Bronchus (tissue), 1 donor: Measurements from ENCODE around the gene CBX4.

DNA sequence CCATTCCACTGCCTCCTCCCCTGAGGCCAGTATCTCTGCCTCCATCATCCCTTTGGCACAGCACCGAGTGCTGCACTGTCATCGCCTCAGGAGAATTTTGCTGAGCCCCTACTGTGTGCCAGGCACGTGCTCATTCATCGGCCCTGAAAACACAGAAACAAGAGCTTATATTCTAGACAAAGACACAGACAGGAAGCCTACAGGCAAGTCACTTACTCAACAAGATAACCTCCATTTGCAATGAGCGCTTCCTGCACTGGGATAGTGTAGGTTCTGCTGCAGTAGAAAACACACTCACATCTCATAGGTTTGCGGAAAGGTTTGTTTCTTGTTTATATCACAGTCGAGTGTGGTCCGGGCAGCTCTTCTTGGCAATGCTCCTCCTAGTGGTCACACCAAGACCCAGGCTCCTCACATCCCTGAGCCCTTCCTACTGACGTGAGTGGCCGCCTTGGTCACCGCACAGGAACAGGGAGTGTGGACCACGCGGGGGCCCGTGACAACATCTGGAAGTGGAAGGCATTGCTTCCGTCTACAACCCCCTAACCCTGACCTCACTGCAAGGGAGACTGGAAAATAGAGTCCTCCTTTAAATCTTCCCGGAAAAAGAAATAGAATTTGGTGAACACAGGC, 47.9 kb upstream of the RBFOX3 start:
- PRO-cap = no peak

DNA sequence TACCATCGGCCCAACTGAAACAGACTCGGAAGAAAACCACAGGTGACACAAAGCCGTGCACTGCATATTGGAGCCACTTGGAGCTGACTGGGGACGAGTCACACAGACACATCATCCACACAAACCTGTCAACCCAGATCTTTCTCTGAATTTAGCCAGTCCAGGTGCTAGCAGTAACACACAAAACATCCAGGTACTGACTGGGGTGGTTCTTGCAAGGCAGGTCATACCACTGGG, 14.8 kb downstream of the ENPP7 start:
- PRO-cap = no peak

DNA sequence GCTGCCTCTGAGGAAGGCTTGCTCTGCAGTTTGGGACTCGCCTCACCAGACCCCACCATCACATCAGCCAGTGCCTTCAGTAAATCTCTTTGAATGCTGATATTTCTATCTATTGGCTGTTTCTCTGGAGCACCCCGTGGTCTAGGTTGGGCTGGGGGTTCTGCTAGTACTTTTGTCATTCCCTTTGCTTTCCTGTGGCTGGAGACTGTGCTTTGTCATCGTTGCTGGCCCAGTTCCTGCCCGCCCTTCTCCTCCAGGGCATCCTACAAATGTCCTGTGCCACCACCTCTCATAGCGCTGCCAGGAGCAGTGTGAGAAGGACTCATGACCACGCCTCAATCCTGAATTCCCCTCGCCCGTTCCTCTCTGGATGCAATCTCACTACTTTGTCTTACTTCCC, 8.0 kb upstream of the CBX2 start:
- PRO-cap = bidirectional peak, plus-strand start at position 292 of the sequence, minus-strand start at position 265 of the sequence

GRCh38 chr17:79776246-79776946, 1.6 kb upstream of the CBX2 start:
- PRO-cap = no peak

DNA sequence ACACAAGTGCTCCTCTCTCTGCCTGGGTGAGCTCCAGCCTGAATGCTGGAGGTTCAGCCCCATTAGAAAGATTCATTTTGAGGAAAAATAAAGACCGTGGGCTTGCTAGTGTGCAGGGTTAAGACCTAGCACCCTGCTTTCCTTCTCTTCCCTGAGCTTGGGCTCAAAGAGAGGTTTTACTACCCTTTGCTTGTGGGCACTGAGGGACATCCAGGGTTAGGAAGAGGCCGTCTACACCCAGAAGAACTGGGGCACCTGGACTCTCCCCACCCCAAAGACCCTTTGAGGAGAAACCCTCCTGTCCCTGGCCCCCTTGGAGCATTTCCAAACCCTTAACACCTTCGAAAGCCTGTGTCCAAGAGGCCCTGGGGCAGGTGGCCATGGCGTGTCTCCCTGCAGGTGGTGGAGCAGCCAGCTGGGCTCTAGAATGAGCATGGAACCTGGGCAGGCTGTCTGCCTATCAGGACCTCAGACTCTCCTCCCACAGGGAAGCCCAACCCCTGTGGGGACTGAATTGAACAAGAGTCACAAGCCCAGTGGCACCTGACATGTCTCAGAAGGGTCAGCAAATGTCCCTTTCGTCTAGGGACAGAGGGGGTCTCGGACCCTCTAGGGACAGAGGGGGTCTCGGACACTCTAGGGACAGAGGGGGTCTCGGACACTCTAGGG, 8.6 kb downstream of the CBX4 start:
- PRO-cap = no peak

GRCh38 chr17:79832427-79833203, 6.6 kb downstream of the CBX4 start:
- PRO-cap = bidirectional peak, plus-strand start at chr17:79832632, minus-strand start at chr17:79832634; unidirectional peak, minus-strand start at chr17:79832943

GRCh38 chr17:79833703-79833829, 5.7 kb downstream of the CBX4 start:
- PRO-cap = no peak

- PRO-cap = bidirectional peak, plus-strand start at chr17:79839684, minus-strand start at chr17:79839440
Observed at GRCh38 chr17:79839366-79839514, at the start of gene CBX4. CBX4 (minus strand) TSS chr17:79839440.

- PRO-cap = bidirectional peak, plus-strand start at chr17:79844275, minus-strand start at chr17:79844203
Observed at GRCh38 chr17:79843925-79844760, 4.9 kb upstream of the CBX4 start.

- PRO-cap = no peak
Observed at GRCh38 chr17:79949658-79949882, 86.1 kb downstream of the TBC1D16 start.

DNA sequence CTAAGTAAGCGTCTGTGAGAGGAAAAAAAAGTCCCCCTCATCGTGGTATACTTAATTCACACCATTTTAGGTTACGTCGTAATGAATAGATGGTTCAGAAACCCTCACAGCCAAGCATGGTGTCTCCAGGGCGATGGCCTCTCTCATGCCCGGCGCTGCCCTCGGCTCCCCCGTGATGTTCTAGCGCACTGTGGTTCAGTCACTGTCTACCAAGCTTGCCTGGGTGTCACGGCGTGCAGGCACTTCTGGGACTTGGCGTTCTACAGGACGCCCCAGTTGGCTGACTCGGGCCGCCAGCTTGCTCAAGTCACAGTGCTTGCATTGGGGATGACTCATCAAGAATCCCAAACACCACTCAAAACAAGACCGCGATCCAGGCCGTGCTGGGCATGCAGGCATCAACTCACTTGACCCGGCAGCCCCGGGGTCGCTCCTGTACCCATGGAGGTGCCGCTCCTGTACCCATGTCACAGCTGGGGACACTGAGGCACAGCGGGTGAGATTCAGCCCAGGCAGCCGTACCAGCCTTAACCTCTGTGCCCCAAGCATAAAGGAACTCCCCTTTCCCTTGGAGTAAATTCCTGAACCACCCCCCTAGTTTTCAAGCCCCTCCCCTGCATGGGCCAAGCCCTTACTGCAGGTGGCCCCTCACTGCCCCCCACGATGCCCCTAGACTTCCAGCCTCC, 27.8 kb downstream of the CCDC40 start:
- PRO-cap = bidirectional peak, plus-strand start at position 251 of the sequence, minus-strand start at position 182 of the sequence

GRCh38 chr17:80186907-80187473, 17.2 kb downstream of the CARD14 start:
- PRO-cap = no peak

- PRO-cap = no peak
Observed at GRCh38 chr17:80220592-80221240, 489 bp downstream of the SLC26A11 start.

DNA sequence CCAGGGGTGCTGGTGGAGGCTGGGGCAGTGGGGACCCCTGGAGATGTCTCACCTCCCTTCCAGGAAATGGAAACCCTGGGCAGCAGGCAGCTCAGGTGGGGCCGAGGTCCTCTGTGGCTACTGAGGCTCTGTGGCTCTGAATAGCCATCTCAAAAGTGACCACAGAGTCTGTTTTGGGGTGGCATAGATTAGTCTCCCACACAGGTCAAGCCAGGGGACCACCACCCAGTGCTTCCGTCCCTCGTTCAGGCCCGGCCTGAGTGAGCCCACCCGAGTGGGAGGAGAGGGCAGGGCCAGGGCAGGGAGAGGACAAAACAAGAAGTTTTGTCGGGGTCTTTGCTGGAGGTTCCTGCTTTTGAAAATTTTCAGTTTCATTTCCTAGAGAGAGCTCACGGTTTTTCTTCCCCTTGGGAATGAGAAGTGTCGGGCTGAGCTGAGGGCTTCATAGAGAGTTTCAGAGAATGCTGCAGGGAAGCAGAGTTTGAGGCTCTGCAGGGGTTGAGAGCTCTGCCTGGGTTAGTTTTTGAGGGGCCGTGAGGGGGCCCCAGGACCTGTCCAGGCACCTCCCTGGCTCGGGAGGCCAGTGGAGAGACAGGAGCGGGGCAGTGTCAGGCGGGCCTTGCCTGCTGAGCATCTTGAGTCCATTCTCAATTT, 3.3 kb downstream of the RNF213 start:
- PRO-cap = bidirectional peak, plus-strand start at position 445 of the sequence, minus-strand start at position 258 of the sequence

DNA sequence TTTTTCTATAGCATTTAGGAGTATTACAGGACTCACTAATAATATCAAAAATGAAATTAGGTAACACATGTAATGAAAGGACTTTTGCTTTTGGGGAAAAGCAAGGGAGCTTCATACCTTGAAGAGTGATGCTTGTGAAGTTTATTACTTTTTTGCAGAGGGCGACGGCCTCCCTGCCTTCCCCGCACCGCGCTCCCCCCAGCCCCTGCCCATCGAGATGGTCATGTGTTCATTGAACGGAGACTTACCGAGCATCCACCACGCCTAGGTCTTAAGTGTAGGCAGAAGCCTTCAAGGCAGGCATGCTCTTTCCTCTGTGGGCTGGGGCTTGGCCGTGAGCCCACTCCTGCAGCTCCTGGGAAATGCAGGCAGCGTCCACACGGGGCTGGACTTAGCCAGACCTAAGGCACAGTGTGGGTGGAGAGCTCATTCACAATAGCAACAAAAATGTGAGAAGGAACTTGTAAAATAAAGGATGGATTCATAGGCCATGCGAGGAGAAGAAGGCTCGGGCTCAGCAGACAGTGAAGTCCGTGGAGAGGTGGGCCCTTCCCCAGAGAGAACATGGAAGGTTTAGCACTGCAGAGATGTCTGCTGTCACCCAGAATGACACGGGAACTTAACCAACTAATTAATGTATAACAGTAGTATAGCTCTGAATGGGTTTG, 19.3 kb downstream of the RNF213 start:
- PRO-cap = no peak

DNA sequence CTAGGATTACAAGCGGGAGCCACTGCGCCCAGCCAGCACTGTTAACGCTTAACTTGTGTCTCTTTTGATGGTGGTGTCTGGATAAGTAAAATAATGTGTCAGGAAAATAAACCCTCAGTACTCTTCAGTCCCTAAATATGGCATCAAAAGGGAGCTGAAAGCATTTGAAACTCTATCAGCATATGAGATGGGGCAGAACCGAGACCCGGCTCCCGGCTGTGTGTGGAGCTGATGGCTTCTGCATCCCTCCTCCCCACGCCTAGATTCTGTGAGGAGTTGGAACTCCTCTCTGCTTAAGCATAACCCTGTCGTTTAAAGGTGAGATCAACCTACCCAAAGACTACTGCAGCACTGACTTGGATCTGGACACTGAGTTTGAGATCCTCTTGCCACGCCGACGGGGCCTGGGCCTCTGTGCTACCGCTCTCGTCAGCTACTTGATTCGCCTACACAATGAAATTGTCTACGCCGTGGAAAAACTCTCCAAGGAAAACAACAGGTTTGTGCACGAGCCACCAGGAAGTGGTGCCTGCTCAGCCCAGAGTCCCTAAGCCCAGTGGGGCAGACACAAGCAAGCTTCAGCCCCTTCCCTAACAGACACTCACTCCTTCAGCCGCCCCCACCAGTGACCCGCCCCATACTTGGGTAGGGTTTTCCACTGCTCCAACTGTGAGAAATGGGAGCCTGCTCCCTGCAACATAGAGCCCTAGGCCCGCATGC, 28.9 kb upstream of the ENDOV start:
- PRO-cap = no peak

DNA sequence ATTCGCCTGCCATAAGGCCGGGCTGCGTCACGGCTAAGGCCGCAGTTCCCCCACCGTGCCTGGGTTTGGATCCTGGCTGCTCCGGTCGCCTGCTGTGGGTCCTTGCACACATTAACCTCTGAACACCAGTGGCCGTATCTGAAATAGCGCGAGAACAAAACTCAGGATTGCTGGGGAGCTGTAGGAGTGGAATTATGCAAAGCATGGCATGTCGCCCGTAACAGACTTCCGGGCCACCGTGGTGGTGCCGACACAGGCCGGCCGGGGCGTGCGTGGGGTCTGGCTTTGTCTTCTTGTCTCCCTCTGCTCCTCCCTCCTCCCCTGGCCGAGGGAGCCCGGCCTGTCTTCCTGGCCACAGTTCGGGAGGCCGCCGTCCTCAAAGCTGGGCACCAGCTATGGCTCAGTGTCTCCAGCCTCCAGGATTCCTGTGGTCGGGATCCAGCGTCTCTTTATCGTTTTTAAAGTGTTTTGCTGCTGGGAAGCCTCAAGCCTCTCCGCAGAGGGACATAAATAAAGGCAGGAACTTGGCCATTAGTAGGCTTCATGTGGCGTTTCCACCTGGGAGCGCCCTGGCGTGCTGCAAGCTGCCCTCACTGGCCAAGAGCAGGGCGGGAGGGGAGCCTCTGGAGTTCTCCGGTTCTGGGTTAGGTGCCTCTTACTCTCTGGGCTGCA, 21.9 kb upstream of the NPTX1 start:
- PRO-cap = no peak

- PRO-cap = no peak
Observed at GRCh38 chr17:80560181-80560707, 15.6 kb downstream of the RPTOR start.

- PRO-cap = no peak
Observed at GRCh38 chr17:80758804-80759275, 214.2 kb downstream of the RPTOR start.

GRCh38 chr17:80773078-80773496, 218.6 kb upstream of the CHMP6 start:
- PRO-cap = no peak